ENCODE data around the gene TMEM140.

- PRO-cap: no peak
Observed at GRCh38 chr7:134834566-134835157, 55.2 kb downstream of the CALD1 start.

DNA sequence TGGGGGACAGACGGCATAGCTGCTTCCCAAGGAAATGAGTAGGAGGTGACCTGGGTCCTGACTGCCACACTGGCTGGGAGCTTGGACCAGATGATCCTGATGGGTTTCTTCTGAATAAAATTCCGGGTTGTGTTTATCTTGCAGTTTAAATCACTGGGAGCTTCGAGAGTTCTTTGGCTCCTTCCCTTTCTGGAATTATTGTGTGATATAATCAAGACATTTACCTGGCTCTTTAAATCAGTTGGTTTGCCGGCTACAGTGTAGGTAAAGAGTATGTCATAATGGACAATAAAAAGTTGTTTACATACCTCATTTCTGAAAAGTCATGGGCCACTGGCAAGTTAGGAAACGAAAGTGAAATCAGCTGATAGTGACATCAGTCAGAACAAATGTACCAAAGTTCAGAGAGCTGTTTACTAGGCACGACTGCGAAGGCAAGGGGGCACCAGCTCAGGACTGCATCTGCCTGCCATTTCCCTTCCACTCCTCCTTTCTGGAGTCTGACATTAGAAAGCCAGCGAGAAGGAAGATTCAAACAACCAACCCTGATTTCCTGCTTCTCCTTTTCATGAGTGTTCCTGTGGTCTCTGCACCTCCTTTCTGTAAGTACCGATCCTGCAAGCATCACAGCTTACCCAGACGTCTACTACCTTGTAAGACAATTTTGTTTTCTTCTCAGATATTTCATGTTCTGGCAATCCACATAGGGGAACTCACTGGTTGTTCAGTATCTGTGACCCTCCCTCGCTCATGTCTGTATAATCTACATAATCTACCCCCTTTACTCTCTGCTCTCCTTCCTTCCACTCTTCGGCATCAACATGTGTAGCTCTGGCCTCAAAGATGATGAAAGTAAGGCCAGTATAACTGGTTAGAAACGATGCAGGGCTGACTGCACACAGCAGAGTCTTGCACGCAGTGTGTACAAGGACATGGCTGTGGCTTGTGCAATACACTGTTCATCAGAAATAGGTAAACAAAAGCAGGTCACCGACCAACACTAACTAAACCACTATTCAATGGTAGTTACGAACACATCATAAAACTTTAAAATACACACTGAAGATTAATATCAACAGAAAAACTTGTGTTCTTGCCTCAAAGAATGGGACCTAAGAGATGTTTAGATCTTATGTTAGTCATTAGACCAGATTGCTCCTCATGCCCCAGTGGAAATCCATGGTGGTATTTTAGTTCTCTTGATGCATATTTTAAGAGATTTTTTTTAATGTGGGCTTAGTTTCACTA lies at the start of gene TMEM140:
Gene TMEM140, plus strand, starts transcription at position 404 of the 1,248 bp plus-strand sequence.
- PRO-cap: bidirectional peak, plus-strand start at position 404 of the sequence, minus-strand start at position 92 of the sequence; bidirectional peak, plus-strand start at position 498 of the sequence, minus-strand start at position 495 of the sequence; bidirectional peak, plus-strand start at position 874 of the sequence, minus-strand start at position 600 of the sequence

DNA sequence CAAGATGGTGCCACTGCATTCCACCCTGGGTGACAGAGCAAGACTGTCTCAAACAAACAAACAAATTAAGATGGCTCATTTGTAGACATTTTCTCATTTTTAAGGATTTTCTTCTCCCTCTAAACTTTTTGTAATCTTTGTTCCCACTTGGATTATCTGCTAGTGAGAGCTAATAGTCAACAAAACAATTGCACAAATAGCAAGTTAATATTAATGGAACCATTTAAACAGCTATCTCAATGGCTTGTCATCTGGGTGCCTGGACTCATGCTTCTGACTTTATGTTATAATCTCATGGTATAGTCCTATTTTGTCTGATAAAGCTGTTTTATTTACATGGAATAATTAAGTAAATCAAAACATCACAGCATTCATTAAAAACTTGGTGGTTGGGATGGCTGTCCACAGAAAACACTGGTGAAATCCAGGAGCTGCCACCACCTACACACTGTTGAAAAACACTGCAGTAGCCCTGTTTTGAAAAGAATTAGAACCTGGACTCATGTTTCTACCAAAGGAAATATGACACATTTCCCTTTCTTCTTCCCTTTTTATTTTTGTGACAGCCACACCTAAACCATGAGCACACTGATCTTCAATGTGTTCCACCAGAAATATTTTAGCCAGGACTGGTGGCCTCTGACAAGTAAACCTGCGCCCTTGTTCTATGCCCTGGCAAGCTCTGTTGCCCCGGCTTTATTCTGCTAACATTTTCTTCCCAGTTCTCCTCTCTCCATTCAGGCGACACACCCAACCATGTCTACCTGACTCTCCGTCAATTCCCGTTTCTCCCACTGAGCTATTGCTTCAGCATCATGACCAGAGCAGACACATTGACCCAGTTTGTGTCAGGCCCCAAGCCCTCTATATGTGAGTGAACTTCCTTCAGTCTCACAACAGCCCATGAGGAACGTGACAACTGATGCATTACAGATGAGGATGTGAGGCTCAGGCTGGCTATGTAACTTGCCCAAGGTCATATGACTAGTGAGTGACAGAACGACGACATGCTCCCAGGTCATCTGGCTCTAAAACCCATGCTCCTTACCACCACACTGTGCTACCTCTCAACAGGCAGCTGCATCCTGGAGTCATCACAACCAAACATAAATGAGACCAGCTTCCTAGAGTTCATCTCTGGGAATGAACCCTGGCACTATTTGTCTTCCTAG lies 3.3 kb downstream of the TMEM140 start:
- PRO-cap: unidirectional peak, minus-strand start at position 453 of the sequence; unidirectional peak, minus-strand start at position 796 of the sequence; unidirectional peak, minus-strand start at position 868 of the sequence

DNA sequence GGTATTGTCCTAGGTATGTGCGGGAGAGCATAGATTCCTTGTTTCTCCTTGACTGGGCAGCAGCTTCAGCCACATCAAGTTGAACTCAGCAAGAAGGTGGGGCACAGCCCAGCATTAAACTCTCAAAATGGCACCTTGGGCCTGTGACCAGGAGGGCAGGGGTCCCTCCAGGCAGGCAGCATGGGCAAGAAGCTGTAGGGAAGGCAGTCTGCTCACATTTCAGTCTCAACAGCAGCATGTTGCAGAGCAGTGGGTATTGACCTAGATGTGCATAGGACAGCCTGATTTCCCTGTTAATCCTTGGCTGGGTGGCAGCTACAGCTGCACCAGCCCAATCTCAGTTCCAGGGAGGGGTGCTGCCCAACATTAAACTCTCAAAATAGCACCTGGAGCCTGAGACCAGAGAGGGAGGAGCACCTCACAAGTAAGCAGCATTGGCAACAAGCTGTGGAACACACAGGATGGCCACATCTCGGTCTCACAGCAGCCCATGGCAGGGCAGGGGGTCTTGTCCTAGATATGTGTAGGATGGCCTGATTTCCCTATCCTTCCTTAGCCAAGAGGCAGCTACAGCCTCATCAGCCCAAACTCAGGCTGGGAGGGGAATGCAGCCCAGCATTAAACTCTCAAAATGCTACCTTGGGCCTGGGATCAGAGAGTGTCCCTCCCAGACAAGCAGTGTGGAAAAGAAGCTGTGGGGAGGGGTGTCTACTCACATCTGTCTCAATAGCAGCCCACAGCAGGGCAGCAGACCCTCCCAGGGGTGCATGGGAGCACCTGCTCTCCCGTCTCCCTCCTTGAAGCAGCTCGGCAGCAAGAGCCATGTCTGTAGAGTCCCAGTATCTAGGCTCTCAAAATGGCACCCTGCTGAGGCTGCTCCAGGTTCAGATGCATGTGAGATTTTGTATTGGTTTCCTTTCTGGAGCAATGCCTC lies 10.4 kb downstream of the TMEM140 start:
- PRO-cap: no peak

DNA sequence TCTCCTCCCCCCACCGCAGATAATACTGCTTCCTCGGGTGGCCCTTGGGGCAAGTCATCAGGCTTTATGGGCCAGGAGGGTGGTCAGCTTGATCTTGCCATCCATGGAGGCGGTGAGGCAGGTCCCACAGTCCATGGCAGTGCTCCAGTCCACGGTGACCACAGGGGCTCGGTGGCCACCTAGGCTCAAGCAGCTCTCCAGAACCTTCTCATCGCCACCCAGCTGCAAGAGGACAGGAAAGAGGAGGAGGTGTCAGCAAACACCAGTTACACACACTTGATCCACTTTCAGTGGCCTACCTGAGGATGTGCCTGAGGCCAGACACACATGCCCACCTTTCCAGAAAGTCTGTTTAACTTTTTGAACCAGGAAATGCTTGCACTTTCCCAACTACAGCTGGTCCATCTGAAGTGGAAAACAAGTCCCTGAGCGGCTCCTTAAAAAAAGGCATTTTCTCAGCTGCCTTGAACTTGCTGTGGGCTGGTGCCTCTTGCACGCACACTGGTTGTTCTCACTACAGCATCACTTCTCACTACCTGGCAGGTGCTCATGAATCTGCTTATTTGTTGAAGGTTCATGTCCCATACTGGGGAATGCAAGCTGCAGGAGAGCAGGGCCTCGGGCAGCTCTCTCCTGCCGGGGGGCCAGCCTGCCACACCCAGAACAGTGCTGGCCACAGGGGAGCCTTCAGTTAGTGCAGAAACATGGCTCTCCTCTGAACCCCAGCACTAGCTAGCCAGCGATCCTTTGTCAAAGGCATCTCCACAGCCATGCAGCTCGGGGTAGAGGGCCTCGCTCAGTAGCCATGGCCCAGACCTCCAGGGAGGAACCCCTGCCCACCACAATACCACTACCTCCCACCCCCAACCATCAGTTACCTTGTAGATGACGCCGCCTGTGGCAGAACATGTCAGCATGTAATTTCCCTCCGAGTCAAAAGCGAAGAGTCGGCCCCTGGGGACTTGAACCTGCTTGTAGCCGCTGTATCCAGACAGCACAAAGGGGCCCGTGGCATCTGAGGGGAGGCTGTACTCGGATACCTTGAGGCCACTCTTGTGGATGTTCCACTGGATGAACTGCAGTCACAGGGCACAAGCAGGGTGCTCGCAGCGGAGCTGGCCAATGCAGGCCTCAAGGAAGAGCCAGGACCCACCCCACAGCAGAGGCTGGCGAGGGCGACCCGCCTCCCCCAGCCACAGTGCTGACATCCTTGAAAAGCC lies 16.0 kb upstream of the CYREN start:
- PRO-cap: no peak

GRCh38 chr7:135383386-135383969 lies 126.4 kb downstream of the CNOT4 start:
- PRO-cap: no peak

DNA sequence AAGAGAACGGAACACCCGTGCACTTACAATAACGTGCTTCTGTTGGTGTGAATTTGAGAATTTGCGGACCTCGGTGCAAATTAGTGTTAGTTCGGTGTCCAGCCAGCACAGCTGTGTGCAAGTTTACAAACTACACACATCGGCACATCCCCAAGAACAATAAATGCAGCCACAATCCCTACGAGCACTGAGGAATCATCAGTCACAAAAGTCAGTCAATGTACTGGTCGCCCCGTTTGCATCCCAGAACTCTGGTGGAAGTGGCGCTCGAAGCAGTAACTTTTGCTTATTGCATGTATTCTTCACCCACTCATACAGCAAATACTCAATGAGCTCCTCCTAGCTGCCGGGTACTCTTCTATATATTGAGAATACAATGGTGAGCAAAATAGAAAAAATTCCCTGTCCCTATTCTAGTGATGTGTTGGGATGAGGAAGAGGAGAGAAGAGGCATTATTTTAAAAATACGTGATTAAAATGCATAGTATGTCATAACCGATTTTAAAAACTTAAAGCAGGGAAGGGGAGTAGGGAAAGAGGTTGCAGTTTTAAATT lies 919 bp upstream of the CNOT4 start:
- PRO-cap: no peak

DNA sequence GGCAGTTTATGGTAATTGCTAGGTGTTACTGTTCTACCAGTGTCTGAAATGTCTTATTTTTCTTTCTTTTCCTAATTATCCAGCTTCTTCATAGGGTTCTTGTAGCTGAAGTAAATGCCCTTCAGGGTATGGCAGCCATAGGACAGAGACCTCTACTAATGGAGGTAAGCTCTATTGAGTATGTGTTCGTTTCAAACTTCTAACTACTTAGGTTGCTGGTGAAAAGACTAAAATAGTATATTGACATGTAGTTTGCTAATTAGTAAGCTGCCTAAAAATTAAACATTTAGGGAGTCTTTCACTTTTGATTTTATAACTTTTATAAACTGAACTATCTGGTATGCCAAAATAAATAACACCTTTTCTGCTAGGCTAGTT lies 44.8 kb upstream of the STMP1 start:
- PRO-cap: no peak

DNA sequence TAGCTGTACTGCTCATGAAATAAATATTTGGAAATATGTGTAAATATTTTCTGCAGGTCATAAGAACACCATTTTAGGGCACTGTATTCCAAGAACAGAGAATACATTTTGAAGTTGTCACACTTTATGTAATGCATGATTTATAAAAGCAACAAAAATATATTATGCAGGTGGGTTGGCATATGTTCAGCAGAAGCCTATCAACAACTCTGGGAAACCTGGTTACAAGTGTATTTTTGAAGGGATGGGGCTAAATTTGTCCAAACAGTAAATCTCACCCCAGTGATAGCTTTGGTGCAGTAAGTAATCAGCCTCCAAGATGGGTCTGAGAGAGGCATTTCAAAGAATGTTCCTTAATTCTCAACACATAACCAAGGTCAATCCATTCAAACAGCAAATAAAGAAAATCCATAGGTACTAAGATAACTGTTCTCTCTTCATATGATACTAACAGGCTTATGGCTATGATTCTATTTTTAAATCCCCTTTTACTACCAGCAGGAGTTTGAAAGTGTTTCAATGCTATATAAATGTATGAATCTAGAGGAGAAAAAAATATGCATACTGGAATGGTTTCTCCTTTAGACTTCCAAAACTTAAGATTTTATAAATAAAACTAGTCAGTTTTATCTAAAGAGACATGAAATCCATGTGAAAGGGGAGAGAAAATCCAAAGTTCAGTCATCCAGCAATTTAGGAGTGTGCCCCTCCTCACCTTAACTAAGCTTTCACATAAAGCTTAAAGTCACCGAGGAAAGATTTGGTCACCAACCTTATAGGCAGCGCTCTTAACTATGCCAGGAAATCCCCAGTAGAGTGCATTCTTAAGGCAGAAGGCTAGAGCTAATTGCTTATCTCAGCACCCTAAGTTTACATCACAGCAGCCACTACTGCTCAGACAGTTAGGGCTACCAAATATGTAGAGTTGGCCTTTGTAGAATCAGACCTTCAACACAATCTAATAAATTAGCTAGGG lies 48.2 kb downstream of the MTPN start:
- PRO-cap: no peak

DNA sequence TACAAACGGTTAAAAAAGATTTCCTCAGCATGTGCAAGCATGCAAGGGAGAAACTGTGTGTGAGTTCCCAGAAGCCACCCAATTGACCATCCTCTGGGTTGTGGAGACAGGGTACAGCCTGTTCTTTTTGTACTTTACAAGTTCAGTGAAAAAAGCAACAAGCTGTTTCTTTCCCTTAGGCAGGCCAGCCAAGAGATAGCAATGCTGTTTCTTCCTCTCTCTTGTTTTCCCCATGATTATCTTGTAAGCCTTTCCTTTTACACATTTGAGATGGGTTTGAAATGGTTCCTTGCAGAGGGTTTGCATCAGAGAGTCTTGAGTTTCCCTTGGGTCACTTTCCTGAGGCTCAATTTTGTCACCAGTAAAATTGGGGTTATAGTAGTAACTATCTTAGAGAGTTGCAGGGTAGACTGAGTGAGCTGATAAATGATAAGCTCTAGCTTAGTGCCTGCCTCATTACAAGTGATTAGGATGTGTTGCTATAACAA lies 69.0 kb upstream of the MTPN start:
- PRO-cap: no peak

DNA sequence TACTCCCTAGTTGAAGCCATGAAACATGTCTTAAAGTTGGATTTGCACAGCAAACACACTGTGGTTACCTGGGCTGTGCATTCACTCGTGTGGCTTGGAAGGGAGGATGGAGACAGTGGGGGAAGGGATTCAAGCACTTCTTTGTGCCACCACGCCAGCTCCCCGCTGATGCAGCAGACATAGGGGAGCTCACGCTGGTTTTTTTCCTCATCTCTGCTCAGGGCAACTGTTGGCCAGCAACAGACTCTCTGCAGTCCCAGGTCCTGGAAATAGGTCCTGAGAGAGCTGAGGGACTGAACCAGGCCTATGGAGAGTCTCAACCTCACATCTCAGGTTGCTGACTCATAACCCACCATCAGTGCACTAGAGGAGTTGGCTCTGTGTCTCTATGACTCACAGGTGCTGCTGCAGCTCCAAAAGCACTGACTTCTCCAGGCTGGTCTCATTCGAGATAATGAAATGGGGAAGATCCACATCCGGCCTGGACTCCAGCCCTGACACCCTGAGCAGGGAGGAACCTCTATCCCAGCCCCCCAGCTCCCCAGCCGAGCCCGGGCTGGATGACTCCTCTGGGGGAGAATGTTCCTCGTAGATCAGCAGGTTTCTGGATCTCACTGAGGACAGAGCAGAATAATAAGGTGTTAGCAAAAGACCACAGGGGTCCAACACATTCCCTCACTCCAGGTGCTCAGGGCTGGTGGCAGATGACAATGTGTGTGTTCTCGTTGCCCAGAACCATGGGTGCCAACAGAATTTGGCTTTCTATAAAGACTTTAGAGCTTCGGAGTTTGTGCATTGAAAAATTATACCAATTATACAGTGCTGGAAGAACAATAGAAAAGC lies 35.5 kb upstream of the DGKI start:
- PRO-cap: no peak

DNA sequence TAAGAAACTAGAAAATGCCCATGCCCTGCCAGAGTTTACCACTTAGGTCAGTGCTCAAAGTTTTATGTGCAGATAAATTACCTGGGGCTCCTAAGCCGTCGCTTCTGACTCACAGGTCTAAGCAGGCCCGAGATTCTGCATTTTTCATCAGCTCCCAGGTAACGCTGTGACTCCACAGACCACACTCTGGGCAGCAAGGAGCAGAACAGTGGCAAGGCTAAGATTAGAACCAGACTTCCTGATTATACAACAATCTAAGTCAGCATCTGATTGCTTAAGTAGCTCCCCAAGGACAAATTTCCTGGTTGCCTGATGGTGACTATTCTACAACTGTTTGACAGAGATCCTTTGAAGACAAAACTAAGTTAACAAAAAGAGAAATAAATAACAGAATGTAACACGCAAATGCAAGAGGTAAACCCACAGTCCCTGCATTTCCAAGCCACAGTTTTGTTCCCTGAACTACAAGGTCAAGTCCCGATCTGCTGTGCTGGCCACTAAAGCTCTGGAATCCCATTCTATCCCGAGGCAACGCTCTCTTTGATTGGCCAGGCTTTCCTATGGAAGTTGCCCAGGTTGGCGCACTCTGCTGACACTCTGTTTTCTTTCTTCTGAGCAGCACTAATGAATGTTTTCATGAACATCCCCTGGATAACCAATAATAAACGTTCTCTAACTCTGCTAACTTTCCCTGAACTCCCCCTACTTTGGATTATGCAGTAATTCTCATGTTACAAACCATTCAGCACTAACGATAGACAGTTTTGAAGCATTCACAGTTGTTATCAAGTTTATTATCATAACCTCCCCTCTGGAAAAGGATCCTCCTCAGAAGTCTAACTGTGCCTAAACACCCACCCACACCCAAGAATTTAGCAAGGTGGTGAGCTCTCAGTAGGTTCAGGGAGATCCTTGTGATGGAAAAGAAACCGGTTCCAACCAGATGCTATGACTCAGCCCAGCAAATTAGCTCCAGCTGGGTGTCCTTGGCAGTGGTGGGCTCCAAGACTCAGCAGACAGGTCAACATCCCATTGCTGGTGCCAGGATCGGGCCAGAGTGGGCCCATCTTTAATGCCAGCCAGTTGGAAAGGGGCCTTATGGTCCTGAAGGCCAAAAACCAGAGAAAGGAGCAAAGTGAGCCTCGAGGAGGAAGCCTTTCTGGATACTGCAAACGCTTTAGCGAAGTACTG lies 68.7 kb downstream of the CREB3L2 start:
- PRO-cap: no peak

DNA sequence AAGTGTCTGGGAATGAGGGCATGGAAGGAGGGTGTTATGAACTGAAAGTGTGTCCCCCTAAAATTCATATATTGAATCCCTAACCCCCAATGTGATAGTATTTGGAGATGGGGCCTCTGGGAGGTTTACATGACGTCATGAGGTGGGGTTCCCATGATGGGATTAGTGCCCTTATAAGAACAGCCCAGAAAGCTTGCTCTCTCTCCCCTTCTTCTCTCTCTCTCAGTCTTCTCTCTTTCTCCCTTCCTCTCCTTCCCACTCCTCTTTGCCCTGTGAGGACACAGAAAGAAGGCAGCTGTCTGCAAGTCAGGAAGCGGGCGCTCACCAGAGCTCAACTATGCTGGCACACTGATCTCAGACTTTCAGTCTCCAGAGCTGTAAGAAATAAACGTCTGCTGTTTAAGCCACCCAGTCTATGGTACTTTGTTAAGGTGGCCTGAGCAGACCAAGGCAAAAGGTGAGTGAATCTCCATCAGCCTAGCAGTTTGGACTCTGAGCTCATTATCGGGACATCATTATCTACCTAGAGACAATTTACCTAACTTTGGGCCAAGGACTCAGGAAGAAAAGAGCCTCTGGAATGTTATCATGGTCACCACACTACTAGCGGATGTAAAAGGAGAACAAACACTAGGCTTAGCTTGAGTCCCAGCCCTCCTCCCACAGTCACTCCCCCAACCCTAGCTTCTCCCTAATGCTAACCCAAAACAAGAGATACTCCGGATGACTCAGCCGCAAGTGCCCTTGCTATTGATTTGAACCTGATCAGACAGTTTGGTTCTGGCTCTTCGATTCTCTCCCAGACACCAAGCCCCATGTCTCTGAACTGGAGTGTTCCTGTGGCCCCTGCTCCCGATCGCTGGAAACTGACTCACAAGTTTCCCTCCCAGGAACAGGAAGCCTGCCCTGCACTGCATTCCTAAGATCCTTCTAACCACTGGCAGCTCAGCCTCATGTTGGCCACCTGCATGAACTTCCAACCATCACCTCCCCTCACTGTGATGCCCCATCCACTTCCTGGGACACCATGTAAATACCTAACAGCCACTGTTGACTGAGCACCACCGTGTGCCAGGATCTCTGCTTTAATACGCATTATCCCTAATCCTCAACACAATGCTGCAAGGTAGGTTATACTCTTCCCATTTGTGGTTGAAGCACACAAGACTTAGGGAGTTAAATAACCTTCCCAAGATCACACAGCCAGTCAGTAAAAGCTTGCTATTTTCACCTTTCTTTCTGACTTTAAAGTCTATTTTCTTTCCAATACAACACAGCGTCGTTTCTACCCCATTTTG lies 34.6 kb downstream of the CREB3L2 start:
- PRO-cap: no peak

GRCh38 chr7:137985923-137986994 lies 15.6 kb downstream of the CREB3L2 start:
- PRO-cap: no peak

- PRO-cap: no peak
Observed at GRCh38 chr7:137990232-137990766, 11.6 kb downstream of the CREB3L2 start.

- PRO-cap: no peak
Observed at GRCh38 chr7:137990767-137991292, 11.1 kb downstream of the CREB3L2 start.

- PRO-cap: no peak
Observed at GRCh38 chr7:138187142-138187461, 110.8 kb downstream of the AKR1D1 start.

DNA sequence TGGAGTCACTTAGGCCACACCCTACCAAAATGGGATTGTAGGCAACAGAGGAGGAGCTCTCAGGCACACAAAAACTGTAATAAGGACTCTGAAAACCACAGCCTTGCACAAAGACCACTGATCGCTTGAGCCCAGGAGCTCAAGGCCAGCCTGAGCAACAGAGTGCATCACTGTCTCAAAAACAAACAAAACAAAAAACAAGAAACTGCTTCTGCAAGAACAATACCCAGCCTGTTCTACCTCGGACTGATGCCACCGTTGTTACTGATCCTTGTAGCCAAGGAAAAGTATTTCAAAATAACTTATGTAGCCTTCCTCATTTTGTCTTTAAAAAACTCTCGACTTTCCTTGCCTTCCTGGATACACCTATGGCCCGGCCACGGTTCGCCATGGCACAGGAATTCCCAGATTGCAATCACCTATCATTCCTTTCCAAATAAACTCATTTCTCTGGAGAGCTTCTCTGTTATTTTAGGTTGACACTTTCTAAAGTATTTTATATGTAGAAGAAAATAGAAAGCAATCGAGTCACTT lies 35.3 kb downstream of the SVOPL start:
- PRO-cap: no peak

- PRO-cap: no peak
Observed at GRCh38 chr7:138727203-138727731, 26.1 kb upstream of the SVOPL start.

DNA sequence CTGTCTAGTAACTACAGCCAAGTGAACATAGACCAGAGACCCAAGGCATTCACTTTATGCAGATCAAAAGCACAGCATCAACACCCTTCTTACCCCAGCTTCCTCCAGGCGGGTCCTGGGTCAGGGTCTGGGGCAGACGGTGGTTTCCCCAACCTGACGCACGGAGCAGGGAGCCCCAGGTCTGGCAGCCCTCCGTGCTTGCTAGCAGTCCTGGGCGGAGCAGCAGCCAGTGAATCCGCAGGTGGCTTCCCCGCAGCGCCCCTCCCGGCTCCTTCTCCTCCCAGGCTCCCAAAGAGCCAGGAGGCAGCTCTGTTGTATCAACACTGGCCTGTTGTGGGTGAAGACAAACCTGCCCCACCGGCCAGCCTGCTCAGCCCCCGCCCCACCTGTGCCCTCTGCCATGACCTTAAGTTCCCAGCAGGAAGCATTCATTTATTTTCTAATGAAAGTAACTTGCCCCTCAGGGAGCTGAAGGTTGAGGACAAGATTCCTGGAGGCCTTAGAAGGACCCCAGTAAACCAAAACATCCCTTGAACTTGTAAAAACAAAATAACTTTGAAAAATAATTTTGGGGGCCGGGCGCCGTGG lies 24.0 kb upstream of the TMEM213 start:
- PRO-cap: no peak

All from left lung (tissue), 1 donor.